ENCODE measurements around a stretch of chr5.

DNA sequence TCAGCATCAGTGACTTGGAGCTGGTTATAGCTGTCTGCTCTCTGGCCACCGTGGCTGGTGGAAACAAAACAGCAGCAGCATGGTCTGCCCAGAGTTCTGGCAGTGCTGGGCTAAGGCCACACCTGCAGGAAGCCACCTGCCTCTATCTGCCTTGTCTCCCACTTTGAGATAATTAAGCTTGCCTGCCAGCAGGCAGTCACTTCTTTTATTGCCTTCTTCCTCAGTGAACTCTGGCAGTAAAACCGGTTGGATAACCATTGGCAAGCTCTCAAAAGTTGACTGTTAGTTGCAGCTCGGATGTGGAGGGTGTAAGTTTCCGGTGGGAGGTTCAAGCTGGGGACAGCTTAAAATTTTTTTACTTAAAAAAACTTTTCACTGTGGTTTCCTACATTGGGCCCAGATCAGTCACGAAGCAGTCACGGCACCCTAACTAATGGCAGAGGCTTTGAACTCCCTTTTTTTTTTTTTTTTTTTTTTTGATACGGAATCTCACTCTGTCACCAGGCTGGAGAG lies 5.0 kb downstream of the SMIM3 start:
- RRBS: 5% methylated on average over 3 of the region's 7 CpGs

- RRBS: no CpG with 5 or more reads among the region's 6 CpGs
Measured at GRCh38 chr5:150790091-150790866, 11.7 kb downstream of the SMIM3 start.

- RRBS: no CpG with 5 or more reads among the region's 5 CpGs
Measured at GRCh38 chr5:151016658-151017127, 3.7 kb upstream of the GPX3 start.

DNA sequence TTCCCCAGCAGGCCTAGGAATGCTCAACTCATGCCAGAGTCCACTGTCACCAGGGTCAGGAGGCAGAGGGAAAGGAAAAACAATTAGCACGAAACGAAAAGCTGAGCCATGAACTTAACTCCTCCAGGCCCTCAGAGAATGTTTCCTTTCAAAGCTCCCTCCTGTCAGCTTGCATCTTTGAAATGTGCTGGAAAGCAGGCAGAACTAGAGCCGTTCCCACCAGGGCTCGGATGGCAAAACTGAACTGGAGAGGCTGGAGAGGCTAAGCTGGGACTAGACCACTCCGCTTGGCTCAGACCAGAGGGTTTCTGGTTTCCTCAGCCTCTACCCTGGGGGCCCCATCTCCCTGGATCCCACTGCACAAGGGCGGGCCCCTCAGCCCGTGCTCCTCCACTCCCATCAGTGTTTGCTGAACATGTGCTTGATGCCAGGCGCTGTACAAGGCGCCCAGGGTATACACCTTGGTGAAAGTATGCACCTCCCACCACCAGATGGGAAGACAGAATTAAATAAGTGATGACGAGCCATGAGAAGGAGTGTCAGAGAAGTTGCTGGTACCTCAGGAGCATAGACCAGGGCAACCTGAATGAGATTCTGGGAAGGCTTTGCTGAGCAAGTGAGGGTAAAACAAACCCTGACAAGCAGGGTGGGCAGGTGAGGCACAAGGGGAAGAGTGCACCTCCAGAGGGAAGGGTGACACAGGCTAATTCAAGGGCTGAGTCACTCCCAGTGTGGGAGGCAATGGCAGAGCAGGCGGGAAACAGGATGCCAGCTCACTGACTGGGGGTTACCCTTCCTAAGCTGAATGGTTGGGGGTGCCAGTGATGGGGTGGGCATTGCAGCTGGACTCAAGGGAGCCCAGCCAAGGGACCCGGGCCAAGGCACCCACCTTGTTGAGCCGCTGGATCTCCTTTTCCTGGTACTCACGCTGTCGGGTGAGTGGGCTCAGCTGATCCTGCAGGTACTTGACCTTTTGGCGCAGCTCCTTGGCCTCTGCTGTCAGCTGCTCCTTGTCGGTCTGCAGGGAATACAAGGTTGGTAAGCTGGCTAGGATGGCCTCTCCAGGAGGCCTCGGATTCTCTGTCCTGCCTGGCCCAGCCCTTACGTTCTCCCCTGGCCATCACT lies 18.2 kb downstream of the GPX3 start:
- RRBS: no CpG with 5 or more reads among the region's 19 CpGs

DNA sequence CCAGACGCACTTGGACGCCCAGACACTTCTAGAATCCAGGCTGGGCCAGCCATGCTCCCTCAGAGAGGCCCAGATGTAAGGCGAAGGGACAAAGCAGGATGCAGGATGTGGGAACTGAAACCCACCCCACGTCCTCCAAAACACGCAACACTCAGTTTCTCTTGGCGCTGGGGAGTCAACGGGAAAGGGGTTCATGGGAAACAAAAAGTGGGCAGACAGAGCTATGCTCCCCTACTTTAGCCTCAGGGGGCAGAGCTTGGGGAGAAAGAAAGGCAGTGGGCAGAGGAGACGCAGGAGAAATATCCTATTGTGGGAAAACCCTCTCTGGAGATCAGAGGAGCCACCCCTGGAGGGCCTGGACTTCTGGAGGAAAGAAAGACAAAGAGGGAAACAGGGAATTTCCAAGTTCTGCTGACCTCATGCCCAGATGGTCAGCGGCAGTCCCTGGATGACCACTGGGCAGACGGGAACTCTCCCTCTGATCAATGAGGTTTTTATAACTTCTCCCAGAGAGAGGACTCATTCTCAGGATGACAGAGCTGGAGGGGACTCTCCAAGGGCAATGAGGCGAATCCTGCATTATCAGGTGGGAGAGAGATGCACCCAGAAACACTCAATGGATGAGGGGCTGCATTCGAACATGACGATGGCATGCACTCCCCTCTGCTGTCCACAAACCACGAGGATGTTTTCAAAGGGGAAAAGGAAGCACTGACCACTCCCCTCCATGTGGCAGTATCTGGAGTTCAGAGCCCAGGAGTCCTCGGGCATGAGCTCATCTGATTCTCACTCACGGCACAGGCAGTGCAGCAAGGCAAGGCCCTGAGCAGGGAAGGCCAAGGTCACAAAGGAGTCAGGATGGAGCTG lies 12.8 kb downstream of the TNIP1 start:
- RRBS: no CpG with 5 or more reads among the region's 16 CpGs

DNA sequence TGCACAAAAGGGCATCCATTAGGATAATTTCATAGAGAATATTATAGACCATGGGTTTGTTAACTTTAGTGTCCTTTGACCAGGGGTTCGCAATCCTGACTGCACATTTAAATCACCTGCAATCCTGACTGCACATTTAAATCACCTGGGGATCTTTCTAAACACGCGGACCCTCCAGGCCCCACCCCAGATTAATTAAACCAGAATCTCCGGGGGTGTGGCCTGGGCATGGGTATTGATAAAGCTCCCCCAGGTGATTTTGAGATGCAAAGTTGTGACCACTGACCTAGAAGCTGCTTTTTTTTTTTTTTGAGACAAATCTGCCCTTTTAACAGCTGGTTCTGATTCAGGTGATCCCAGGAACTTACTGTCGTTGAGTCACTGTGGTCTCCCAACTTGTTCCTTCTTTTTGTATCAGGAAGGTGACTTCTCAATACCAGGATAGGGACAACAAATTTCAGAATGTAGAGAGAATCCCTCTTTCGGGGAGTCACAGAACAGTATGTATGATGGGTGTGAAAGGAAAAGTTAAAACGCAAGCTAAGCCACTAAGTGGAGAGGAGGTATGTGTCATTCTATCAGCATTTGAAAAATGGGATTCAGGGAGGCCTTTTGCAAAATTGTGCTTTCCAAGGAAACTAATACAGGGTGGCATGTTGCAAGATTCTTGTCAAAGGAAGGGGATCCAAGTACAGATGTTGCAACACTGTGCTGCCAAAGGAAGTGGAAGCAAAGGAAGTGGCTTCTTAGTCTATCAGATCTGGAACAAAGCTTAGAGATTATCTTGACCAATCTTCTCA lies 12.4 kb upstream of the TNIP1 start:
- RRBS: no CpG with 5 or more reads among the region's 7 CpGs

- RRBS: 4% methylated on average over 2 of the region's 13 CpGs
Measured at GRCh38 chr5:151093870-151094897, 13.3 kb upstream of the TNIP1 start.

DNA sequence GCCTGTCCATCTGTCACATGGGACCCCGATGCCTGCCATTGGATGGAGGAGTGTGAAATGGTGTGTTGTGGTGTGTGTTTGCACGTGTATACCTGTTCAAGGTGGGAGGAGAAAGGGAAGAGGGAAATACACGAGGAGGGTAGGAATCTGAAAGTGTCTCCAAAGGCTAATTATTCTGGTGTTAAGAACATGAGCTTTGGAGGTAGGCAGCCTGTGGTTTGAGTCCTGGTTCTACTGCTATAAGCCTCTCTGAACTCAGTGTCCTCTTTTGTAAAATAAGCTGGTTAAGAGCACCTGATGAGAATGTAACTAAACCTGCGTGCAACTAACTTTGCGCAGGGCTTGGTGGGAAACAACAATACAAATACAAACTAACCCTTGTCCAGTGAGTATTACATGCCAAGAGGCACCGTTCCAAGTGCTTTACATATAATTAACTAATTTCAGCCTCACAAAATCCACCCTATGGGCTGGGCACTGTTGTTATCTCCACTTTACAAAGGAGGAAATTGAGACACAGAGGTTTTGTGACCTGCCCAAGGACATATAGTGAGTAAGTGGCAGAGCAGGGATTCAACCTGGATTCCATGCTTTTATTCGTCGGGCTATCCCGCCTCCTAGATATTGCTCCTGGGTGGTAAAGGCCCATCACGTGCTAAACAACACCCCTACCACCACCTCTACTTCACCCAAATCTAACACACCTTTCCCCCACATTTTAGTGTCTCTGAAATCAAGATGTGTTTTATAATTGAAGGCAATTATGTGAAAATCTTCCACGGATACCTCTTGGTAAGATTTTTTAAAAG lies 26.2 kb upstream of the TNIP1 start:
- RRBS: no CpG with 5 or more reads among the region's 11 CpGs

DNA sequence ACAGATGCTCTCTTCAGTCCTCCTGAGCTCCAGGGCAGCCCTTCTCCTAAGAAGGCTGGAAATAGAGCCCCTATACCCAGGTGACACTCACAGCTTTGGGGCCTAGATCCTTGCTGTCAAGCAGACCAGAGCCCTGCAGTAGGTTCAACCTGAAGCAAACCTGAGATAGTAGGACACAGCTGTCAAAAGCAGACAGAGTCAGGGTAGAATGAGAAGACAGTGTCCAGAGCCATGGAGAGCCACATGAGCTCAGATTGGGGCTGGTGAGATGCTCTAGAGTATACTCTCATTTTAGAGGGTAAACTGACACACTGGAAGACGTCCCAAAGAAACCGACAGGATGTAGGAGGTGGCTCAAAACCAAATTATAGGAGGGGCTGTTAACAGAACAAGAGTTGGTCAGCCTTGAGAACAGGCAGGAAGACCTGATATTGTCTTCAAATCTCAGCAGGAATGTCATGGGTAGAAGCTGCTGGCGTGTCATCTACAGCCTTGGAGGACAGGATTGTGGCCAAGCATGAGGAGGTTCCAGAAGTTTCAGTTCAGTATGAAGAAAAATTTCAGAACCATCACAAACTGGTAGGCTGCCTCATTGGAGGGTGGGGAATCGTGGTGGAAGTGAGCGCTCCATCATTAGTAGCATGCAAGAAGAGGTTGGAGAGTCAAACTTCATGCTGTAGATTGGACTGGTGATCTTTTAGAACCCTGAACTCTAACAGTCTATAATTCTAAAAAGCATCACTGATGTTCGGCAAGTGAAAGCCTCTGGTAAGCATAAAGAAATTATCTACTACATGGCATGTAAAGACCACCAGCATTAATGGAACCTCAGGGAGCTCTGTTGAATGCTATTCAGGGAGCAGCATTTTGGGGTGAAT lies 11.3 kb downstream of the CCDC69 start:
- RRBS: no CpG with 5 or more reads among the region's 6 CpGs

DNA sequence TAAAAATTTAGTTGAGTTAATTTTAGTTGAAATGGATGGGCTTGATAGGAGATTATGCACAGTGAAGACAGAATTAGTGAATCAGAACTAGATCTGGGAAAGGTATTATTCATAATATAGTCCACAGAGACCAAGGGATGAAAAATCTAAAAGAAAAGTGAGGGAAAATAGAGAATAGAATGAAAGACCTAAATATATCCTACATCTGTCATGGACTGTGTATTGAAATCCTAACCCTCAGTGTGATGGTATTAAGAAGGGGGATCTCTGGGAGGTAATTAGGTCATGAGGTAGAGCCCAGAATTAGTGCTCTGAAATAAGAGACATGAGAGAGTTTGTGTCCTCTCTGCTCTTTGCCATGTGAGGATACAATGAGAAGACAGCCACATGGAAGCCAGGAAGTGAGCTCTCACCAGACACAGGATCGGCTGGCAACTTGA lies 13.0 kb upstream of the SLC36A1 start:
- RRBS: no CpG with 5 or more reads among the region's 1 CpG

GRCh38 chr5:151612910-151613767 lies 22.0 kb upstream of the FAT2 start:
- RRBS: no CpG with 5 or more reads among the region's 18 CpGs

DNA sequence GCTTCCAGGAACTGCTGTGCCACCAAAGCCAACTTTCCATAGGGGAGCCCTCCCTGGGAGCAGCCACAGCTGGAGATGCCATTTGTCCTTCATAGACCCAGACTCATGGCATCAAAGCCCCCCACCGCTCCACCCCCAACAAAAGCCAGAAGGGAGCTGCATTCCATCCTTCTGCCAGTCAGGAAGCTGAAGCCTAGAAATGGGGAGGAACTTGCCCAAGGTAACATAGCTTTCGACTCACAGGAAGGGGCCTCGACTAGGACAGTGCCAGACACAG lies 28.9 kb upstream of the FAT2 start:
- RRBS: no CpG with 5 or more reads among the region's 3 CpGs

GRCh38 chr5:151678759-151679049 lies 8.0 kb downstream of the SPARC start:
- RRBS: no CpG with 5 or more reads among the region's 3 CpGs

GRCh38 chr5:151679478-151679798 lies 7.3 kb downstream of the SPARC start:
- RRBS: no CpG with 5 or more reads among the region's 4 CpGs

DNA sequence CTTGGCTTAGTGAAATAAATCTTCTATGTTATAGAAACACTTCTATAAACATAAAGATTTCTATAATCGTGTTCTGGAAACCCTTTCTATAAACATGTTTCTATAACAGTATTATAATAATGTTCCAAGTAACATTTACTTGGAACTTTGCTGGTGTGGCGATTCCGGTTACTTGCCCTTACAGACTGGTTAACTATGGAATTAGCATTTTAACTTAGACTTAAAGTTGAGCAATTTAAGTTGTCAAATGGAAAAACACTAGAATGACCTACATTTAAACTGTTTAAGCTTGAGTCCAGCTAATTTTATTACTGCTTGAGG lies 1.8 kb downstream of the G3BP1 start:
- RRBS: no CpG with 5 or more reads among the region's 3 CpGs

- RRBS: no CpG with 5 or more reads among the region's 3 CpGs
Measured at GRCh38 chr5:151865243-151865639, 59.4 kb downstream of the GLRA1 start.

DNA sequence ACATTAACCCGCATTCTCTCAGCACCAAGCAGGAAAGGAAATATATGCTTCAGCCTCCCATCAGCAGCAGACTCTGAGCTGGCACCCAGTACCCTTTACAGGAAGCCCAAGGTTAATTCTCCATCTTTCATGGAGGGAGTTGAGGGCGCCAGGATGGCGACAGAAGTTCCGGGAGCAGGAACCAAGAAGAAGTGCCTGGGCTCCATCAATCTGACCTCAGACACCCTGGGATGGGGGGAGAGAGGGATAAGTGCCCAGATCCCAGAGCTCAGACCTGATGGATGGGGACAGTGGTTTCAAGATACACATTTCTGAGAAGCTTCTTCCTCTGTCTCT lies 192.4 kb downstream of the GRIA1 start:
- RRBS: no CpG with 5 or more reads among the region's 4 CpGs

- RRBS: no CpG with 5 or more reads among the region's 2 CpGs
Measured at GRCh38 chr5:154028053-154028547, 10.6 kb downstream of the FAM114A2 start.

- RRBS: no CpG with 5 or more reads among the region's 7 CpGs
Measured at GRCh38 chr5:154352656-154353091, 93.1 kb upstream of the SAP30L start.

- RRBS: 7% methylated on average over 25 of the region's 44 CpGs
Measured at GRCh38 chr5:154477514-154478009, 465 bp downstream of the HAND1 start.

All from mononuclear cell (primary cell).